ENCODE data around the genes CDH6, MTMR12 and NPR3.

DNA sequence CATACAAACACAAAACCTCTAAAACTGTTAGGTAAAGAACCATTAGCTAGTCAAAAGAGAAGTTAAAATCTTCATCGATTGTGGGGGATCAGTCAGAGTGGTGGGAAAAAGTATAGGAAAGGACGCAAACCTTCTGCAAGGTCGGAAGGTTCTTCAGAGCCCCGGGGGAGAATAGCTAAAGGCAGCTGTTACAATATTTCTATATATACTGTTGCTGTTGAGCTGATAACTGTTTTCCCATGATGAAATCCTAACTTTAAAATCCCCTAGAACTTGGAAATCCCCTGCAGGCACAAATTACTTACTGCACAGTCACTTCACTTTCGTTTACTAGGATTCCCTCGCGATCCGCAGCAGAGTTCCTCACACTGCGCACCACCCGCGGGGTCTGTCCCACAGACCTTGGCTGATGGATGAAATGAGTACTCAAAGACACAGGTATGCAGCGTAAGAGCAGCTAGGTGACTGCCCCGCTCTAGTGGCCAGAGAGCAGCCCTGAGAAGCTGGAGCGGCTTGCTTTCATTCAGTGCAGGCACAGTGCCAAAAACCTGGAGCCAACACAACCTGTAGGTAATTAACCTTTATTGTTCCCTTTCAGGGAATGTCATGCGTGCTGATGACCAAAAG, 191.4 kb downstream of the CDH9 start:
- PRO-cap, 2 experiments: no peak in any of the 2 experiments

- PRO-cap, 2 experiments: no peak in any of the 2 experiments
Measured at GRCh38 chr5:28397536-28398061, 1359.2 kb upstream of the CDH9 start.

DNA sequence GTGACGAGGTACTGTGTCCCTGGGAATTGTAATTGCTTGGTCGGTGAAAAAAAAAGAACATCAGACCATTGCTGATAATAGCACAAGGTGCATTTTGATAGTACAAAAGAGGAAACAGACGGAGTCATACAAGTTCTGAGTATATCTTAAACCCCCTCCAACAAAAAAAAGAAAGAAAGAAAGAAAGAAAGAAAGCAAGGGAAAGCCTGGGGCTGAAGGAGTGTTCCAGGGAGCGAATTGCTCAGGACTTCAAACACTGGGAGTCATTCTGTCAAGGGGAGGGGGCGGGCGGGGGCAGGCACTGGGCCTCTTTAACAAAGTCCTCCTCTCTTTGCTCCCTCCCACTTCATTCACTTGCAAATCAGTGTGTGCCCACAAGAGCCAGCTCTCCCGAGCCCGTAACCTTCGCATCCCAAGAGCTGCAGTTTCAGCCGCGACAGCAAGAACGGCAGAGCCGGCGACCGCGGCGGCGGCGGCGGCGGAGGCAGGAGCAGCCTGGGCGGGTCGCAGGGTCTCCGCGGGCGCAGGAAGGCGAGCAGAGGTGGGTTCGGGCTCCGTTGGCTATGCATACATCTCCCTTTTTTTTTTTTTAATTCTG, at the start of gene CDH6:
Gene CDH6 (plus strand): TSS at position 341 of the 598 bp plus-strand sequence.
- PRO-cap, 2 experiments: peak in 1 of 2 experiments; most common plus-strand start position 451 of the sequence (in 1)

DNA sequence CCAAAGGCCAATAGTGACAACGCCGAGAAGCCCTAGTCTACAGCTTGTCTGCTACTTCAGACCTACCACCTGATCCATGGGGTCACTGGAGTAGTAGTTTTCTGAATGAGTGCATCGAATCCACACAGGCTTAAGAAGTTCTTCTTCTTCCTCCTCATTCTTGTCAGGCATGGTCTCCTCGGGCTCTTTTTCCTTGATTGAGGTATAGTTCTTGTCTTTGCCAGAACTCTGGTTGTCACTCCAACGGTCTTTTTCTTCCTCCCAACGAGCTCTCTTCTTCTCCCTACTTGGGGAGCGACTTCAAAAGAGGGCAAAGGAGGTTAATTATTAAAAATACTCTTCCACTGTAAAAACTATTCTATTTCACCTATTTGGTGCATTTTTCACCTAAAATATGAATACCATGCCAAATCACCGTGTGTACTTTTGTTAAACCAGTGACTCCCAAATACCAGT, 16.9 kb downstream of the DROSHA start:
- PRO-cap, 2 experiments: no peak in any of the 2 experiments

DNA sequence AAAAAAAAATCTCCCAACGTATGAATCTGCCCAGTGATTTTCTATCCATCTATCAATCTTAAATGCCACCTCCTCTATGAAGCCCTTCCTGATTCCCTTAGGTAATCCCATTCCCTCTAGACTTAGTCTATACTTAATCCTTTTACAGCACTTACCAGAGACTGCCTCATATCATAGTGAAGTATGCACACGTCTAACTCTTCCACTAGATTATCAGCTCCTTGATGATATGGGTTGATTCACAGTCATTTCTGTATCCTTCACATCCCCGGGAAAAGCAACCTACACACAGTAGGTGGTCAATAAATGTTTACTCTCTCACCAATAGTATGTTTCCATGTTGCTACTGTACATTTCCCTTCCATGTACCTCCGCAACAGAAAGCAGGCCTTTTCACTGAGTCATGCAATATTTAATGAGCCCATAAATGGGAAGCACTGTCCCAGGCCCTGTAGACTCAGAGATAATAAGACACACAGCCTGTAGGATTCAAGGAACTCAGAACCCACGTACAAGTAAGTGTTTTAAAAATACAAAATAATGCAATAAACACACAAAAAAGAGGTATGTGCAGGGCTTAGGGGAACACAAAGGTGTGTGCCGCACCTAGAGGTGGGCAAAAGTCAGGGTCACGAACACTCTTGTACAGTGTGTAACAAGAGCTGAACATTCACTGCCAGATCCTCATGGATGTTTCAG, 1.1 kb downstream of the DROSHA start:
- PRO-cap, 2 experiments: no peak in any of the 2 experiments

DNA sequence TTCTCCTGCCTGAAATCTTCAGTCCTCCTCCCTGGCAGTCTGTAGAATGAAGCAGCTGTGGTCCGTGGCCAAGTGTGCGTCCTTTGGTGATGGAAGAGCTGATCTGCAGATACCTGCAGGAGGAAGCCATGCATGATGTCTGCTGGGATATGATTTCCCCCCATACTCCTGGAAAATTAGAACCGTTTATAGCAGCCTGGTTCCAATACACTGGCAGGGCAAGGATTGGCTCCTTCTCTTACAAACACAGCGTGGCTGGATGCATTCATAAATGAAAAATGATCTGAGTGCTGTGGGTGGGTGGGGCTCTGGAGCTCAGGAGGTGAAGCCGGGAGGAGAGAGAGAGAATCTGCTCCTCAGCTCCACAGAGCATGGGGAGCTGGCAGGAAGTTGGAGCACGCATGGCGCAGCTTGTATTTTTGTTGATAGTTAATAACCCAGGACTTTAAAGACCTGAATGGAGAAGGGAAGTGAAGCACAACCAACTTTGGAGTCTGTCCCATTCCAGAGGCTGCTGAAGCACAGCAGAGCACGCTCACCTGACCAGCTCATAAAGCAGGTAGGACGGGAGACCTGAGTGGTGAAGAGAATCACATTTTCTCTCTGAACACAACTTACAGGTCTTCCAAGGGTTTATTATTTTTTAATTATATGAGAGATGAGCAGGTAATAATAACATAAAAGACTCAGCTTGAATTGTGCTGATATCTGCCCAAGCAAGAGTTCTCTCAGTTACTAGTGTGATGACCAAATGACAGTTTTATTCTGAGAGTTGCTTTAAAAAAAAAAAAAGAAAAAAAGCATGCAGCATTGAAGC, 238.1 kb downstream of the GOLPH3 start:
- PRO-cap, 2 experiments: no peak in any of the 2 experiments

DNA sequence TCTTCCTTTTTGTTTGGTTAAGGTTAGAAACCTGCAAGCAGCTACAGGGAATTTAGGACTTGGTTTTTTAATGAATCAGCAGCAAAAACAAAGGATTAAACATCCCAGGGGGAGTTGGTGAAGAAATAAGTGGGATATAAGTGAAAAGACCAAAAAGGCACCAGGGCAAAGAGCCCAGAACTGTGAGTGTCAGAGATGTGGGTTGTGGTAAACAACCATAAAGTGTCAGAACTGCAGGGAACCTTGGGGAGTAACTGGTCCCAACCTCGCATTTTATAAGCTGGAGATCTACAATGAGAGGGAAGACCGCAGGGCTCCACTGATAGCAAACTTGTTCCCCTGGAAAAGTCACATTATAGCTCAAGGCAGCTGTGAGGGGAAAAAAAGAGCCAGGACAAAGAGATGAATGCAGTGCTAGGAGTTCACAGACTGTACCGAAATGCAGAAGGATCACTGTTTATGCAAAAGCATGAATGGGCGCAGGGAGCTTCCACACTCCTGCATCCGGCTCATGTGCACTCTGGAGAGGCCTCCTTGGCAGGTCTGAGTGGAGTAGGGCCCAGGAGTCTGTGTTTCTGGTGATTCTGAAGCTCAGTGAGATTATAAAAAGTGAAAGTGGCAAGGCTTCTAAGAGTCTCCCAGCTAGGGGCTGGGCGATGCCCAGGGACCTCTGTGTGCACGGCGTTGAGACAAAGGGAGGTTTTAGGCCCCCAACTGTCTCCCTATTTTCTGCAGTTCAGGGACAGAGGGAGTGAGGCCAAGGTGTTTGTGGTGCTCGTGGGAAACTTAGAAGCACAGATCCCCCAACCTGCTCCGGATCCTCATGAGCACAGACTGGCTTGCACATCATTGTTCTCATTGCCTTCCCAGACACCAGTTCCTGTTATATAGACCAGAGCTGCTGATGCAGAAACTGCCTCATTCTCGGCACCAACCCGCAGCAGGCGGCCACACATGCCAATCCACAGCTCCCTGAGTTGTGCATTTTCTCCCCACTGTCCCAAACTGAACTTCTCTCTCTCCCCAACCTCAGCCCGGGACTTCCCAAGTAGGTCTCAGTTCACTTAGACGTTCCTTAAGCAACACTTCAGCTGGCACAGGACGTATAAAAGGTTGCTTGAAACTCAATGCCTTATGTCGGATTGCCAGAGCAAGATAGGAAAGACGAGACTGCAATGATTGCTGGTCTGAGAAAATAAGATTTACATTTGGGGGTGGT, 156.0 kb downstream of the GOLPH3 start:
- PRO-cap, 2 experiments: no peak in any of the 2 experiments

DNA sequence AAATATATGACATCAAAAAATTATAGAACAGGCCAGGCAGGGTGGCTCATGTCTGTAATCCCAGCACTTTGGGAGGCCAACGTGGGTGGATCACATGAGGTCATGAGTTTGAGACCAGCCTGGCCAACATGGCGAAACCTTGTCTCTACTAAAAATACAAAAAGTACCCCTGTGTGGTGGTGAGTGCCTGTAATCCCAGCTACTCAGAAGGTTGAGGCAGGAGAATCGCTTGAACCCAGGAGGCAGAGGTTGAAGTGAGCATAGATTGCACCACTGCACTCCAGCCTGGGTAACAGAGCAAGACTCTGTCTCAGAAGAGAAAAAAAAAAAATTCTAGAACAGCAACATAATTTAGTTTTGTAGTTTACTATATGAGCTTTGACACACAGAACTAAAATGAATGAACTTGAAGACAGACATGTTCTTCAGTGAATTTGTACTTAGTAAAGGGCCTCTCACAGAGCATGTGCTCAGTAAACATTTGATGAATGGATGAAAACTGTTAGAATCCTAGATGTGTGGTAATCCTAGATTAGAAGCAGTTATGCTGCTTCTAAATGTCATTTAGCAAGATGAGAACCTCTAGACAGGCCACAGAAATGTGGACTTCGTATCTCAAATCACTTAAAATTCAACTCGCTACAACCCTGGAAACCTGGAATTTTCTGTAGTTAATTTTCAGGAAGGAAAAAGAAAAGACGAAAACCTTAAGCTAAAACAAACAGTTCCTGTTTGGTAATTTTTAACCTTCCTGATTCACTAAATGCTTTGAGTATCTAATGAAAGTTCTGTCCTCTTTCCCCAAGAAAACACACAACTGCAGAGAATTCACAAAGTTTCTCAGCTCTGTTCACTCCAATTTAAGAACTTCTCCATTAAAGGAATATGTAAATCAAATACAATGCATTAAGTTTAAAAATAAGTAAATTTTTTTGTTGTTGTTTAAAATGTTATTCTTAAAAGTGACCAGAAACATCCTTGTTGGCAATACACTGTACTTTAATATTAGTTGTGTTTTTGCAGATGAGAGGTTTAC, 8.5 kb downstream of the GOLPH3 start:
- PRO-cap, 2 experiments: no peak in any of the 2 experiments

GRCh38 chr5:32204075-32204586, 30.0 kb upstream of the GOLPH3 start:
- PRO-cap, 2 experiments: no peak in any of the 2 experiments

- PRO-cap, 2 experiments: no peak in any of the 2 experiments
Measured at GRCh38 chr5:32251375-32251583, 61.5 kb downstream of the MTMR12 start.

GRCh38 chr5:32312418-32313229, at the start of gene MTMR12:
TSS of gene MTMR12 (minus strand) at chr5:32312939.
- PRO-cap, 2 experiments: peak in 2 of 2 experiments; most common minus-strand start chr5:32312969 (in 2)

- PRO-cap, 2 experiments: no peak in any of the 2 experiments
Measured at GRCh38 chr5:32710935-32711562, at the start of gene NPR3. TSS of gene NPR3 (plus strand) at chr5:32711321.

DNA sequence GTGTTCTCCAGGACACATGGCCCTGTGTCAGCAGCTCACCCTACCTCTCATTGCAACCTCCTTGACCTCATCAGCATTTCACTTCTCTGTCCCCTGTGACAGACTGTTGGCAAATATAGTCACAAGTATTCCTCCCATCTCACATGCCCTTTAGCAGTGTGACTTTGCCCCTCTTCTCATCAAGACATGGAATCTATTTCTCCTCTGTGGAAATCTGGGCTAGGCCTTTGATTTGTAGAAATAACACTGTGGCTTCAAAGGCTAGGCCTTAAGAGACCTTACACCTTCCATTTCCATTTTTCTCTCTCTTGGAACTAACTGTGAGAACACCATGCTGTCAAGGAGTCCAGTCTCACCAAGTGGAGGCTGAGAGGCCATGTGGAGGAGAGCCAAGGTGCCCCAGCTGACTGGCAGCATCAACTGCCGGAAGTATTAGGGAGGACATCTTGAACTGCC, 149.3 kb upstream of the TARS1 start:
- PRO-cap, 2 experiments: no peak in any of the 2 experiments

- PRO-cap, 2 experiments: no peak in any of the 2 experiments
Measured at GRCh38 chr5:33439774-33440256, 950 bp upstream of the TARS1 start.

- PRO-cap, 2 experiments: no peak in any of the 2 experiments
Measured at GRCh38 chr5:33997300-33997589, 10.6 kb downstream of the AMACR start.

DNA sequence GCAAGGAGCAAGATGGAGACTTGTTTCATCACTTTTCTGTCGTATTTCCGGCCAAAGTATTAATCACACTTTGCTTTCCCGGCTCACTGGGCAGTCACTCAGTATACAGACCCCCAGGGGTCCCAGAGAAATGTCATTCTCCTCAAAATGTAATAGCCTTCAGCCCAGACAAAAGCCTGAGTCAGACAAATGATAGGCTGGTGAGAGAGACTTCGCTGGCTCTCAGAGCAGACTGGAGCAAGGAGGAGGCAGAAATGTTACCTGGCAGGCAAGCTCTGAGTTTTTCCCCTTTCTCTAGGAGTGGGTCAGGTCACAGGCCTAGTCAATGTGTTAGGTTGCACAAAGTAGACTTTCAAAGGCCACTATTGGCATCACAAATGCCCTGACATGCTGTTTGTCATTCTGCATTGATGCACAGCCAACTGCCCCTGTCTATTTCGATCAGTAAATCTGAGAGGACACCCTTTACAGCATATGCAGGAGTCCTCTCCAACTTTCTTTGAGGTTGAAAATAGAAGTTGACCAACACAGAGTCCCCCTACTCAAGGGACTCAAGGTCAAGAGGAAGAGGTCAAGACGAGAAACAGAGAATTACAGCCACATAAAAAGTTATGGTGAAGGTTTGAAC, 15.5 kb upstream of the C1QTNF3 start:
- PRO-cap, 2 experiments: no peak in any of the 2 experiments

DNA sequence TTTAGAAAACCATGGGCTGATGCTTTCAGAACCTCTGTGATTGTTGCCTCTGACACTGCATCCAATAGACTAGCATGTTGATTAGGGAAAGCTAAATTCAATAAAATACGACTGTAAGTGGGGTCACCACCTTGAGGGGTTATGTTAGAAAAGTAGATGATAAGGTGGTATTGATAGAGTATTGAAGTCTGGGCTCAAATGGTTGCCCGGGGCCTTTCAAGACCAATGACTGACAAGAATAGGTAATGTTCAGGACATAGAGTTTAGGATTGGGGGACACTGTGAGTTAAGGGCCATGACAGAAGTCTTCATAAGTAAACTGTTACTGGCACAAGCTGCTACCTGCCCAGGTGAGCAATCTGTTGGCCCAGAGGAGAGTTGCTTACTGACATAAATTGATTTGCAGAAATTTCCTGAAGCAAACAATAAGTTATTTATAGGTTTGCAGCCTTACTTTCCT, 202.6 kb upstream of the C1QTNF3 start:
- PRO-cap, 2 experiments: no peak in any of the 2 experiments

DNA sequence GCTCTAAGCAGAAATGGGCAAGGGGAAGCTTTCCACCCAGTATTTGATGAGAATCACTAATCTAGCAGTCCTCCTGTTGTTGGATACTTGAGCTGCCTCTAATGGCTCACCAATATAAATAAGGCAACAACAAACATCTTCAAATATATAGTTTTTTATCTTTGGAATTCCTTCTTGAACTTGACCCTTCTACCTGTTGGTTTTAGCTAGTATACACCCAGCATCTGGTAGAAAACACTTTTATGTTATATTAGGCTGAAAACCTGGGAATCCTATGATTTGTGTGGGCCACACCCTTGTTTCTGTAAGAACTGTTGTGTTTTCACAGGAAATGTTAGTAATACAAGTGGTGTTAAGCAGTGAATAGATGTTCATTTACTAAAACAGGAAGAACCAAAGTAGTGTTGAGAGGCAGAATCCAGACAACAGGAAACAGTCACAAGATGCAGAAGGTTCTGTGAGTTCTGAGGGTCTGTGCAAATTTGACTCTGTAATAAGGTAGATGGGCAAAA, 73.1 kb upstream of the RAI14 start:
- PRO-cap, 2 experiments: no peak in any of the 2 experiments

DNA sequence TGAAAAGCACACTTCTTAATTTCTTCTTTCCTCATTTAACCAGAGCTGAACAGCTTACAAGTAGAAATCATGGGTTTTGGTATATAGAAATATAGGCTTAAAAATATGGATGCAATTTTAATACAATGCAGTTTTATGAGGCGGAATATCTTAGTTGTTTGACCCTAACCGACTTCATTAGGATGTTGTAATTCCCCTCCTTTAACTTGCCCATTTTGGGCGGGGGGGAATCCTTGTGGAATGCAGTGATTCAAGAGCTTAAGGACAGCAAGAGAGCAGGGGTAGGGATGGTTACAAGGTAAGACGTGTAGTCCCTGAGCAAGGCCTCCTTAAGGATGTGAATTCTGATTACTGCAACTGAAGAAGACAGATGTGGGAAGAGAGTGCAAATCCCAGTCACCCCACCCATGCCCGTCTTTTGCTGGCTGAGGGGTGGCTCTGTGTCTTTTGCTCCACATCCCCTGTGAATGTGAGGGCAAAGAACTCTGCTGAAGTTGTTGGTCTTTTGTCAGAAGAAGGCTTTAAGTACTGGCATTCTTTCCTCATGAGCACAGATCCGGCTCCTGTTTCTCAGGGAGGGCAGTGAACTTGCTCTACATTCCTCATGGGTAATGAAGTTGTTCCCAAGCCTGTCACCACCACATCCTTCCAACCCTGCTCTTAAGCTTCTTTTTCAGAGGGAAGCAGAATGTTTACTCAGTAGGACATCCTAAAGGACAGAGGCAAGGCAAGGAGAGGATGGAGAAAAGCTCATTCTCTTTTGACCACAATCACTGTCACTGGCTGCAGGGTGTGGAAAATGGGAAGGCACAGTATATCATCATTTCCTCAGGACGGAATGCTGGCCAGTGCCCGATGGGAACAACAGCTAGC, 61.4 kb downstream of the RAI14 start:
- PRO-cap, 2 experiments: no peak in any of the 2 experiments

DNA sequence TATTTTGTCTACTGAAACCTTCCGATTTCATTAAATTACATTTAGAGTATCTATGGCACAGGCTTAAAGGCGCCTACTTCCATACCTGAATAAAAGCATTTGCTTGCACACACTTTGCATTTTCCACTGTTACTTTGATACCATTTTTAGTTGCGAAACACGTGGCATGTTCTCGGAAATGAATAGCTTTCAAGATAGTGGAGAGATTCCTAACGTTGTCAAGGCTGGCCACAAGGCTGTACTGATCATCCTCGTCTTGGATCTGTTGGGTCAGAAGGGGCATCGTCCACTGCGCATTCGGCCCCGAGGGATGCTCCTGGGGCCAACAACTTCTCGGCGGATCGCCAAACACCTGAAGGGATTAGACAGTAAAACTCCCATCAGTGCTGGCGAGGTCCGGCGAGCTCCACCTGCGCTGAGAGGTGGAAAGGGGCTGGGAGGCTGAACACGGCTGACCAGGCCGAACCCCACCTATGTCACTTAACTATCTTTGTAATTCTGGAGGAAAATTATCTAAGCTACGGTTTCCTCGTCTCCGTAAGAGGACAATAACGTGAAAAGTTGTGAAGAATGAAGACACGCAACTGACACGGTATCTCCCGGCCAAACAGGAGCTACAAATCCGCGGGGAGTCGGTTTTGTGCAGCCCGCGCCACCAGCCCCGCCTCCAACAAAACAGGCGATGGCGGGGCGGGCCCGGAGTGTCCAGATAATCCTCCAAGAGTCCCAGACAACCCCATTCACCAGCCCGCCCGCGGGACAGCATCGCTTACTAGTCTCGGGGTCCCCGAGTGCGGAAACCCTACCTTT, 489 bp downstream of the RAD1 start:
- PRO-cap, 2 experiments: no peak in any of the 2 experiments